Thoracic aorta endothelial cell (primary cell): ENCODE results near the gene MCIDAS.

- CAGE, long polyA plus RNA, result no peak
Measured at GRCh38 chr5:52881668-52882134, 94.0 kb downstream of the ITGA1 start.

DNA sequence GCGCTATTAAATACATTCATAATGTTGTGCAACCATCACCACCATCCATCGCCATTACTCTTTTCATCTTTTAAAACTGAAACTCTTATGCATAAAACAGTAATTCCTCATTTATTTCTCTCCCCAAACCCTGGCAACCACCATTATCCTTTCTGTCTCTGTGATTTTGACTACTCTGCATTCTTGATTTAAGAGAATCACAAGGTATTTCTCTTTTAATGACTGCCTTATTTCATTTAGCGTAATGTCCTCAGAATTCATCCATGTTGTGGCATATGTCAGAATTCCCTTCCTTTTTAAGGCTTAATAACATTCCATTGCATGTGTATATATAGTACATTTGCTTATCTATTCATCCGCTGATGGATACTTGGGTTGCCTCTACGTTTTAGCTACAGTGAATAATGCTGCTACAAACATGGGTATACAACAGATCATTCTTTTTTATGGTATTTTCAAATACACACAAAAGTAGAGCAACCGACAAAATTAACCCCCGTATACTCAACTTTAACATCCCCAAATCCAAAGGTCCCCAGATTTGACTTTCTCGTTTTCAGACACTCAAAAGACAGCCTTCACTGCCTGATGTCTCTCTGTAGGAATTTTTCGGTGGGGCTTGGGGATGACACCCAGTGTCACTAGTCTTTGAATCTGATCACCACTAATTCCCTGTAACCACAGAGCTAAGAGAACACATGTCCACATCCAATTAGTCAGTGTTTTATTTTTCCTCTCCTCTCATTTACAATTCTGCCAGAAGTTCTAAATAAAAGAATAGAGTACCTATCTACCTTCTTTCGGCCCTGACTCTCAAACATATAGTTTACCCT, 324.8 kb downstream of the ARL15 start:
- CAGE, long polyA plus RNA, result no peak

DNA sequence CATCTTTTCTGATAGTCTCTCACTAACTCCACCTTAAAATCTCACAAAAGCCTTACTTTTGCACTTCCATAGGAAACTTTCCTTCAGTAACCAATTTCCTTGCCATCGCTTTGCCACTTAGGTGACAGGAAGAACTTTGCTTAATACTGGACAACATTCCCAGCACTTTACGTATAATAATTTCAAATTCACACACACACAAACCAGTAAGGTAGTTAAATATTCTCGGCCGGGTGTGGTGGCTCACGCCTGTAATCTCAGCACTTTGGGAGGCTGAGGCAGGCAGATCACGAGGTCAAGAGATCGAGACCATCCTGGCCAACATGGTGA, 306.4 kb downstream of the ARL15 start:
- CAGE, long polyA plus RNA, result no peak

GRCh38 chr5:54220339-54220565, 90.1 kb downstream of the ARL15 start:
- CAGE, long polyA plus RNA, result no peak

- CAGE, long polyA plus RNA, result no peak
Measured at GRCh38 chr5:54313346-54314151, 3.2 kb upstream of the ARL15 start.

- CAGE, long polyA plus RNA, result no peak
Measured at GRCh38 chr5:54543145-54543639, 25.6 kb downstream of the SNX18 start.

DNA sequence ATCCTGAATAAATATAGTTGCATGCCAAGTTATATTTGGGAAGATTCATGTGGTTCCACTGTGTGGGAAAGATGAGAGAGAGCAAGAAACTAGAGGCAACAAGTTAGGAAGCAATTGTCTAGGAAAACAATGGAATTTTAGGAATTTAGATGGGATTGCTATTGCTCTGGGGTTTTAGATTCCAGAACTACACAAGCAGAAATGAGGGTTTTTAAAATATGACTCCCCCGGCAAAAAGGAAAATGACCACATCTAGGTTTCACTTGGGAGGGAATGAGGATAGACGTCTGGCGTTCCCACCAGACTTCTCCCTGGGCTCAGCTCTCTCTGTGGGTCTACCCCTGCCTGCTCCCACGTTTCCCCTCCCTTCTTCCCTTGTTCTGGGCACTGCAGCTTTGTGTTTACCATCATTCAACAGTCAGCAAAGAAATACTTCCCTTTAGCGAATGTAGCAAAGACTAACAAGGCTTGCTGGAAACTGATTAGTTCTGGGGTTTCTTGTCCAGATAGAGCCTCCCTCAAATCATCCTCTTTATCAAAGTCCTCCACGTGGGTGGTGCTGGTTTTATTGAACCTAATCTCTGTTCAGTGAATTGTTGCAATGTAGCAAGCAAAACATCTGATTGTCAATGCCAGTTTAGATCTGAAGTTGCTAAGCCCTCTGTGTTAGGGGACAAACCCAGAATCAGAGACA, 63.8 kb downstream of the SNX18 start:
- CAGE, long polyA plus RNA, result no peak

DNA sequence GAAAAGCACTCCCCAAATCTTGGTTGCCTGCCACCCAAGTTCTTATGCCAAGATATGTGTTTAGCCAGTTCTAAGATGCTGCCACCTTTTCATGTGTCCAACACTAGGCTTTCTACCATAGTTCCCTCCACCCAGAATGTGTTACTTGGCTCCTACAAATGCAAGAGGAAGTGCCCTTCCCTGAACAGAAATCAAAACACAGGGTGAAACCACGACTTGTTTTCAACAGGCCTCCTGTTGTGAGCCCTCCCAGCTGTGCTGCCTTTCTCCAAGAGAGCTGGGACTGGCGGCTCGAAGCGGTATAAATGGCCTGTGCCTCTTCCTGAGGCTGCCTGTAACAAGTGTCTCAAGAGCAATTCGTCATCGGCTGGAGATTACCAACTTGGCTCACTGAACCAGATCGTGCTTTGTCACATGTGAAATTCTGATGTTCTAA, 129.1 kb downstream of the SNX18 start:
- CAGE, long polyA plus RNA, result no peak

DNA sequence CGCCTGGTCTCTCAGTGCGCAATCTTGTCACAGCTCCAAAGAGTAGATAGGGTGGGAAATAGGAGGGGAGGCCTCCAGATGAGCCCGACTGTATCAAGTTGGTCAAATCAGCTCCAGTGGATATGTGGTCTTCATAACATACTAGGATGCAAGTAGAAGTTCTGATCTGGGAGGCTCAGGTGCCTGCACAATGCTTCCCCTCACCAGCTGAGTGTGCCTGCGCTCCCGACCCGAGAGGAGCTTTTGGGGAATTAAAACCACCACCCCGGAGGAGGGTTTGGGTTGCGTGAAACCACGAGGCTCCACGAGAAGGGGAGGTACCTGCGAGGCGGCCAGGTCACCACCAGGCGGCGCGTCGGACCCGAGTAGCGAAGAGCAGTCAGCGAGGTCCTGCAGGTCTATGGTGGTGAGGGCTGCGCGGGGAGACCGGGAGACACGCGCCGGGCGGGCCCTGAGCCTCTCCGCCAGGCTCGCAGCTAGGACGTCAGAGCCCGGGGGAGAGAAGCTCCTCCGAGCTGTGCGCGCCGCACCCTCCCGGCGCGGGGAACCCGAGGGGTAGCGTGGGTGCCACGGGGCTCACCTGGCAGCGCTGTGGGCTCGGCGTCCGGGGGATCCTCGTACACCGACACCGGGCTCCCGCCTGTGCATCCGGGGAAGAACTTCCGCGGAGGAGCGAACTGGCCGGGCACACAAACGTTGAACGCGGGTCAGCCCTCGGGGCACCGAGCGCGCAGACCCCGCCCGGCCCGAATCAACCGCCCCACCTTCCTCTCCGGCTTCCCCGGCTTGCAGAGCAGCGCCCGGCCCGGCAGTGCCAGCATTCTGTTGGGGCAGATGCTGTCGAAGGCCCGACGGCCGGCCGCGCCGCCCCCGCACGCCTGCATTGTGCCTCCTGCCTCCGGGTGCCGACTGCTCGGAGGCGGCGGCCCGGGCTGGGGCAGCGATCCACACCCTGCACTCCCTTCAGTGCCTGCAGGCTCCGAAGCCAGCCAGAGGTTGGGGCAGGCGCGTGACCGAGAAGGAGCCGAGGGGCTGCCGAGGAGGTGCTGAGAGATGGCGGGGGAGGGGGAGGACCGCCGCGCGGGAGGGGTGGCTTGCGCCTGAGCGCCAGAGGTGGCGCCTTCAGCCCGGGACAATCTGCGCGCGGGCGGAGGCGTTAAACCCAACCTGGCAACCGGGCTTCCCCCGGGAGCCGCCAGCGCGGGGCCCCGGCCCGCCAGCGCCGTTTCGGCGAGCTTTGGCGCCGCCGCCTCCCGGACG, at the start of gene MCIDAS:
Gene MCIDAS (minus strand): TSS at position 1,061 of the 1,260 bp plus-strand sequence.
- CAGE, long polyA plus RNA, result no peak

GRCh38 chr5:55467736-55468418, 66.9 kb downstream of the PLPP1 start:
- CAGE, long polyA plus RNA, result no peak

- CAGE, long polyA plus RNA, result no peak
Measured at GRCh38 chr5:55484266-55485065, 50.3 kb downstream of the PLPP1 start.

DNA sequence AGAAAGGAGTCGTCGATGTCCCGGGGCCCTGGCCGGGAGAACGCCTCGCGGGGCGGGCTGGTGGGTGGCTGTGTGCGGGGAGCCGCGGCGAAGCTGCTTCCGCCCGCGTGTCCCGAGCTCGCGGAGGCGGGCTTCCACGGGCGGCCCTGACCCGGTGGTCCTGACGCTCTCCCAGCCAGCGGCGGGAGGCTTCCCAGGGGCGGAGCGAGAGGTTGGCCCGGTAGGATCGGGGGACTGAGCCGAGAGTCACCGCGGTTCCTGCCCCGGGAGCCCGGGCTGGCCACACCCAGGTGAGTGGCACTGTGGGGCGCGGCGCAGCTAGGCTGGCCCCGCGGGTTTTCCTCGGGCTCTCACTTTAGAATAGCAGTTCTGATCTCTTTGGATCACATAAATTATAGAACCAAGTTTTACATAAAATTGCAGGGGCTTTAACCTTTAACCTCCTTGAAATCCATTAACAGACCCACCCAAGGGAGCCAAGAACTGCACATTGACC, 29.3 kb upstream of the IL31RA start:
- CAGE, long polyA plus RNA, result no peak

- CAGE, long polyA plus RNA, result no peak
Measured at GRCh38 chr5:55853289-55853708, 2.1 kb downstream of the IL31RA start.

GRCh38 chr5:55903002-55903928, 52.1 kb downstream of the IL31RA start:
- CAGE, long polyA plus RNA, result no peak

DNA sequence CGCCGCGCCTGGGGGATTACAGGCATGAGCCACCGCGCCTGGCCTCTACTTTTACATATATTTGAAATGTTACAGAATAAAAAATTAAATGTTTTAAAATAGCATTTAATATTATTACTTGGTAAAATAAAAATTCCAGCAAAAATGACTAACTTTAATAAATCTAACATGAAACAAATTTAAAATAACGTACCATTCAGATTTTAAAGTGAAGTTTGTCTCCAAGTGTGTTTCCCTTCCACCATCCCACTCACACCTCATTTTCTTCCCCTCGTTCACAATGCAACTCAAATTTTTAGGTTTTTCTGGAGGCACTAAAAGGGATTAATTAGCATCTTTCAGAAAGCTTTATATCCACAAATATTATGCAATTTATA, 26.7 kb downstream of the IL6ST start:
- CAGE, long polyA plus RNA, result no peak

- CAGE, long polyA plus RNA, result no peak
Measured at GRCh38 chr5:55973056-55973515, 21.7 kb downstream of the IL6ST start.

DNA sequence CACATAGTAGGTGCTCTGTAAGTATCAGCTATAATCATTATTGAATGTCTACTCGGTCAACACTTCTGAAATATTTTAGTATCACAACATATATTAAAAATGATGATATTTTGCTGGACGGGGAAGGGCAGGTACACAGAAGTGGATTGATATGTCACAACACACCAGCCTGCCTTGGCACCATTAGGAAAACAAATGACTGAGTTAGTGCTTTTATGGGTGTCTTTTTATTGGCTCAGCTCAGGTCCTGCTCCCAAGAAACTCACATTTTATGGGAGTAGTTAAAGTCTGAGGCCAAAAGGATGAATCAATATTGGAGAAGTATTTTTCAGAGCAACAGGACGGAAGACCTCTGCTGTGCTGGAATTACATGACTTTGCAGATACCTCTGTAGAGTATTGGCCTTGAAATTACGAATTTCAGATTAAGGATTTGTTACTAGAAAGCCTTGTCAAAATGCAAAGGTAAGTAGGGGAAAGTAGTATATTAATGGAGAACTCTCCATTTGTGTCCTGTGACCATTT, 2.1 kb upstream of the IL6ST start:
- CAGE, long polyA plus RNA, result no peak

- CAGE, long polyA plus RNA, result no peak
Measured at GRCh38 chr5:56221731-56222180, 11.4 kb downstream of the ANKRD55 start.

- CAGE, long polyA plus RNA, result no peak
Measured at GRCh38 chr5:56896693-56897111, 12.7 kb upstream of the SETD9 start.

GRCh38 chr5:56917299-56917881, 8.0 kb downstream of the SETD9 start:
- CAGE, long polyA plus RNA, result no peak